Skin of body (tissue), 2 donors: ENCODE results near the genes ACTL6A, TTC14, FXR1 and MCCC1.

DNA sequence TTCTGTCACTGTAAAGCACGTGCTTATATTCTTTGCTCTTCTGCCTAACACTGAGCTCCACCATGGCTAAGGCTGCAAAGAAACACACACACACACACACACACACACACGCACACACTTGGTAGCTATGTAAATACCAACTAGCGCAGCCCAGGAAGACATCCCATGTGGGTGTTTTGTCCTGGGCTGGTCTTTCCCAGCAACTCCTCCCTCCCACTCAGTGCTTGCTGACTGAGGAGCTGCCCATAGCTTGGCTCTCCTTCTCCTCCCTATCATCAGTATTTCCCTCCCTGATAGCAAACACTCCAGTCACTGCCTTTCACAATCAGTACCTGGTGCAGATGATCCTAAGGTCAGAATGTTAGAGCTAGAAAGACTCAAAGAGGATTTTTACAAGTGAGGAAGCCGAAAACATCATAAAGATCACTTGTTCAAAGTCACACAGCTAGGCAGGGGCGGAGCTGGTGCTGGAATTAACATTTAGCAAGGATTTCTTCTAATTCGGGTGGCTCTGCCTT lies 377.0 kb upstream of the TBL1XR1 start:
- RAMPAGE, long total RNA: no peak

DNA sequence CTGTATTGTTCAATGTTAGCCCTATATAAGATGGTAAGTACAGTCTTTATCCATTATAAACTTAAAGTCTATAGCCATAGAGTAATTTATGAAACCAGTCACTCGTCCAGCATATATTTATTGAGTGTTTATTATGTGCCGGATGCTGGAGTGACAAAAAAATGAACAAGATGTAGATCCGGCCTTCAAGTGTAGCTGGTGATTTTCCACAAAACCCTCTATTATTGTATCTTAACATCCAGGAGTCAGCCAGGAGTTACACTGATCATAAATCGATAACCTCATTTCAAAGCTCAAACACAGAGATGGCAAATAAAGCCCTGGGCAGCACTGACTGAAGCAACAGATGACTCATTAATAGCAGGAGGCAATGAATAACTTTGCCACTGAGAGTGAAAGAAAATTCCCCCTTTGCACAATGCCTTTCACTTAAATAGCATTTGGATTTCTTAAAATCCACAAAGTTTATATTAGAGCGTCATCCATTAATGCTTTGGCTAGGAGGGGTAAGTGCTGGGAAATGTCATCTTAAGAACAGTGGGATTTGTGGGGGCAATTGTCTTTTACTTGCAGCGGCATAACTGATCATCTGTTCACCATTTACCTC lies 630.1 kb upstream of the TBL1XR1 start:
- RAMPAGE, long total RNA: no peak

DNA sequence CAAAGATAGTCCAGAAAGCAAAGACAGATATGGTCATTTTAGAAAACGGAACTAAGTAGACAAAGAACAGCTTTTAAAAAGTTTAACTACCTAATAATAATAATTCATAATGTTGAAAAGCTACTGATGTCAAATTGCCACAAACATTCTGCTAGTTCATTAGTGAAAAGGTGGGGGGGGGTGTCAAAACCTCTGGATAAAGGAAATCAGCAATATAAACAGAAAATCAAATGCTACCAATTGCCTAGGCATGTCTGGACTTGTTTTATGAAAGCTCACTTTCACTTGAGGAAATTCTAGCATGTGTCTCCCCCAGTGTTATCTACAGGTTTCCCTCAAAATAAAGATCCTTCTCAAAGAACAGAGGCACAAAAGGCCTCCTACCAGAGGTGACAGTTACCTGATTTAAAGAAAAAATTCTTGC lies 1.7 kb downstream of the ZMAT3 start:
- RAMPAGE, long total RNA: no peak

- RAMPAGE, long total RNA: no peak
Measured at GRCh38 chr3:179146820-179147894, 1.0 kb upstream of the PIK3CA start.

GRCh38 chr3:179220870-179221300 lies 30.0 kb downstream of the KCNMB3 start:
- RAMPAGE, long total RNA: no peak

DNA sequence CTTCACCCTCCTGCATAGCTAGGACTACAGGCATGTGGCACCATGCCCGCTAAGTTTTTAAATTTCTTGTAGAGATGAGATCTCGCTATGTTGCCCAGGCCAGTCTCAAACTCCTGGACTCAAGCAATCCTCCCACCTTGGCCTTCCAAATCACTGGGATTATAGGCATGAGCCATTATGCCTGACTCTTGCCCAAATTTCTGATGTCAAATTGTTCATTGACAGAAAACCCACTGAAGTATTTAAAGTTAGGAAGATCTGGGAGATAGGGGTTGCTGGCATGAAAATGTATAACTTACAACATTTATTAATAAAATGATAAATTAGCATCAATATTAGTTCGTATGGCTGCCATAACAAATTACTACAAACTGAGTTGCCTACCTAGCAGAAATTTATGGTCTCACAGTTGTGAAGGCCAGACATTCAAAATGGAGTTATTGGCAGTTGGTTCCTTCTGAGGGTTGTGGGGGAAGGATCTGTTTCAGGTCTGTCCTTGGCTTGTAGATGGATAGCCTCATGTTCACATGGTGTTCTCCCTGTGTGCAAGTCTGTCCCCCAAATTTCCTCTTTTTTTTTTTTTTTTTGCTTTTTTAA lies 12.2 kb upstream of the MFN1 start:
- RAMPAGE, long total RNA: no peak

GRCh38 chr3:179431894-179432783 lies 19.1 kb downstream of the GNB4 start:
- RAMPAGE, long total RNA: no peak

DNA sequence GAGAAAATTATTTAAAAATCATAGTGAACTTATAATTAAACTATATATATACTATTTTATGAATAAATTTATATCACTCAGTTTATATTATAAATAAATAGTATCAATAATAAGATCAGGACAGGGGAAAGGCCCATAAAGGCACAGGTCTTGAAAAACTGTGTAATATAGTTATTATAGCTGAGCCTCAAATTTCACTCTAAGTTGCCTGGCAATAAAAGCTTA lies 31.9 kb upstream of the GNB4 start:
- RAMPAGE, long total RNA: no peak

GRCh38 chr3:179562487-179563408 lies at the start of gene ACTL6A:
TSS of gene ACTL6A (plus strand) at chr3:179562926.
- RAMPAGE, long total RNA: no peak

DNA sequence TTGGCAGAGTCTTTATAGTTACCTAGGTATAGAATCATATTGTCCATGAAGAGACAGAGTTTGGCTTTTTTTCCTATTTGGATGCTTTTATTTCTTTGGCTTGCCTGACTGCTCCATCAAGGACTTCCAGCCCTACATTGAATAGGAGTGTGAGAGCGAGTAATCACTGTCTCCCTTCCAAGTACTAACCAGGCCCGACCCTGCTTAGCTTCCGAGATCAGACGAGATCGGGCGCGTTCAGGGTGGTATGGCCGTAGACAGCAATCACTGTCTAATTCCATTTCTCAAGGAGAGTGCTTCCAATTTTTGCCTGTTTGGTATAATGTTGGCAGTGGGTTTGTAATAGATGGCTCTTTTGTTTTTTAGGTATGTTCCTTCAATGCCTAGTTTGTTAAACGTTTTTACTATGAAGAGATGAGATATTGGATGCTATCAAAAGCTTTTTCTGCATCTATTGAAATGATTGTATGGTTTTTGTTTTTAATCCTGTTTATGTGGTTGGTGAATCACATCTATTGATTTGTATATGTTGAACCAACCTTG lies 125.1 kb upstream of the PEX5L start:
- RAMPAGE, long total RNA: no peak

DNA sequence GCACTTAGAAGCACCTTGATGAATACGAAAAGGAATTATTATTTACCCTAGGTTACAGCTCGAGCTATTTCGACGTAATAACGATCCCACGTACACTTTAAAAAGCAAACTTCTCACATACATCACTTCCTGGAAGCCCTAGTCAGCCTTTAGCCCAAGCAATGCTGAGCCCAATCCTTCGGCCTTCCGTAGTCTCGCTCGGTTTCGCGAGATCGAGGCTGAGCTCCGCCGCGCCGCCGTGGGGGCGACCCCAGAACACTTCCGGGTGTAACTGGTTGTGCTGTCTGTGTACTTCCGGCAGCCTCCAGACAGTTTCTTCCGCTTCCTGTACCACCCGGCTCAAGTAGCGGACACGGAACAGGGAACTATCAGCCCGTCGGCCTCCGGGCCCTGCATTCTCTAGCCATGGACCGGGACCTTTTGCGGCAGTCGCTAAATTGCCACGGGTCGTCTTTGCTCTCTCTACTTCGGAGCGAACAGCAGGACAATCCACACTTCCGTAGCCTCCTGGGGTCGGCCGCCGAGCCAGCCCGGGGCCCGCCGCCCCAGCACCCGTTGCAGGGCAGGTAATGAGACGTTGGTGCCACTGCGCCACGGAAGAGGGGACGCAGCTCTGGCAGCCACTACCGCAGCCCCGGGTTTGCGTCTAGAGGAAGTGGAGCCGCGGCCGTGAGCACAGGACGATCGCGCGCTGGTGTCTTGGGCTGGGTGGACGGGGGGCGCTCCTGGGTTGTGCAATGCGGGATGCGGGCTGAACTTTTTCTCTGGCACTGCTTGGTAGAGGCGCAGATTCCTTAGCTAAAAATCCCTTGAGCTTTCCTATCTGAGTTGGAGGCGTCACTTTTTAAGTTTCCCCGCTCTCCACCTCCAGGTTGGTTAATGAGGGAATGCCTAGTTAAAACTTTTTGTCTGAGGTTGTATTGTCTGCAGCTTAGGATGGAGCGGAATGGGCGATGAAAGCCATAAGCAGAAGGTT lies at the start of gene TTC14:
Gene TTC14, plus strand, starts transcription at position 307 of the 976 bp plus-strand sequence.
- RAMPAGE, long total RNA: no peak

DNA sequence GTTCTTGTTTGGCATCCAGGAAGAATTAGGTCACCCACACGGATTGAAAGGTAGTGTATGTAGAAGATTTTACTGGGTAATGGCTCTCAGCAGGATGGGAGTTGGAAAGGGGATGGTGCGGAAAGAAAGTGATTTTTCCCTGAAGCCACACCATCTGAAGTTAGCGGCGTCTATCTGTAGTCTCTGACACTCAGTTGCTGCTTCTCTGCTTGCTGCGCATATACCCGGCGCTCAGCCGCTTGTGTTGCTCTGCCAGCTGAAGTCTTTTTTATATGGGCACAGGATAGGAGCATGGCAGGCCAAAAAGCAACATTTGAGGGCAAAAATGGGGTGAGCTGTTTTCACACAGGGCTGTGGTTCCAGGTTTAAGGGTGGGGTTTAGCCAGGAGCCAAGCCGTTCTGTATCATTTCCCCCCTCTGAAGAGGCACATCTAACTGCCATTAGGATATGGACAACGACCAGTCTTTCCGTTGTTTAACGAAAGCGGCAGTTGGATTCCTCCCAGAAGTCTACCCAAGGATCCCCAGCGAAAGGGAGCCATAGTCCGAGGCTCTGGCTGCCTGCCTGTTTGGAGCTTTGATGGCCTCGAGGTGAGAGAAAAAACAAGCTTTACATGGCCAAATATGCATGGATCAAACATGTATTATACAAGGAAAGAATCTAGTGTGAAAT lies 44.1 kb upstream of the FXR1 start:
- RAMPAGE, long total RNA: no peak

- RAMPAGE, long total RNA: no peak
Measured at GRCh38 chr3:180912158-180912828, at the start of gene FXR1. TSS of gene FXR1 (plus strand) at chr3:180912670.

- RAMPAGE, long total RNA: no peak
Measured at GRCh38 chr3:181725314-181726318, 13.9 kb downstream of the SOX2 start.

GRCh38 chr3:182877187-182877808 lies 84.0 kb downstream of the ATP11B start:
- RAMPAGE, long total RNA: no peak

GRCh38 chr3:182880697-182881070 lies 87.4 kb downstream of the ATP11B start:
- RAMPAGE, long total RNA: no peak

- RAMPAGE, long total RNA: no peak
Measured at GRCh38 chr3:182970595-182971230, 9.6 kb downstream of the DCUN1D1 start.

DNA sequence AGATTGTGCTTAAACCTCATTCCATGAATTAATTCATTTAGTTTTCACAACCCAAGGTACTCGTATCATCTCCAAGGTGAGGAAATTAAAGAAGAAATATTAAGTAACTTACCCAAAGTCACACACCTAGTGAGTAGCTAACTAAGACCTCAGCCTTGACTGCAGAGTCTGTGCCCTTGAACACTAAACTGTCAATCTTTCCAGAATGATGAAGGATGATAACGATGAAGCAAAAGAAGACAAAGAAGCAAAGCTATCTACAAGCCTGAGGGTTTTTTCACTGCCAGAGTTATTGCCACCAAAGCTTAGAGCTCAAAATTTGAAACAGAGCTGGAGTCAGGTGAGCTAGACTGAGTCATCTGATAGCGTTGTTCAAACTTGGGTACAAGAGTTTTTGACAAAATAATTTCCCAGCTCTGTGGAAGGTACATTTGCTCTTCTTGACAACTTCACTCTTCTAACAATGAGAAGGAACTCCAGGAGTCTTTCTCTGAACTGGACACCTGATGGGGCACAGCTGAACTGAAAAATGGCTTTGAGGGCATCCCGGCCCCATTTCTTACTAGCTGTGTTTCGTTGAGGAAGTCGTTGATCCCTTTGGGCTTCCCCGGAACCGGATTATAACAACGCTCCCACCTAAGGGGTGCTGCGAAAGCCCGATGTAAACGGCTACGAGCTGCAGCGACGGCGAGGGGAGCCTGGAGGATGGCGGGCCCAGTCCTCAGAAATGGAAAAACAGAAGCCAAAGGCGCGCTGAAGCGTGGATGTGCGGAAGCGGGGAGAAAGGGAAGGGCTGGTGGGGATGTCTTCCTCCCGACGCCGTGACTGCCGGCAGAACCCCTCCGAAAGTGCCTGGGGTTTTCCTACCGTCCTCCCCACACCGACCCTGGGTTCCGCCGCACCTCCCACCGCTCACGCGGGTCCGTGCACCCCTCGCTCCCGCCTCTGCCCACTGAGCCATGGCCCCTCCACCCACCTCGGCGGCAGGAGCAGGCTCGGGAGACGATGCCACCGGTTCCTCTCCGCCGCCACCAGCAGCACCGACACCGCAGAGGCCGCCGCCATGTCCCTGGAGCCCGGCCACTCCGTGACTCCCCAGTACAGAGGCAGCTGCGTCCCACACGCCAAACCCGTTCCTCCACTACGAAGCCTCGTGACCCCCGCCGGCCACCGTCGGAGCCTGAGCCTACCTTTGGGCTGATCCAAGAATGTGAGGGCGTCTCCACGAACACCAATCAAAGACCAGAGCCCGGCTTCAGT lies at the start of gene MCCC1:
Gene MCCC1, minus strand, starts transcription at position 1,121 of the 1,260 bp plus-strand sequence.
- RAMPAGE, long total RNA: no peak

- RAMPAGE, long total RNA: no peak
Measured at GRCh38 chr3:183254551-183255158, 1.6 kb downstream of the B3GNT5 start.

DNA sequence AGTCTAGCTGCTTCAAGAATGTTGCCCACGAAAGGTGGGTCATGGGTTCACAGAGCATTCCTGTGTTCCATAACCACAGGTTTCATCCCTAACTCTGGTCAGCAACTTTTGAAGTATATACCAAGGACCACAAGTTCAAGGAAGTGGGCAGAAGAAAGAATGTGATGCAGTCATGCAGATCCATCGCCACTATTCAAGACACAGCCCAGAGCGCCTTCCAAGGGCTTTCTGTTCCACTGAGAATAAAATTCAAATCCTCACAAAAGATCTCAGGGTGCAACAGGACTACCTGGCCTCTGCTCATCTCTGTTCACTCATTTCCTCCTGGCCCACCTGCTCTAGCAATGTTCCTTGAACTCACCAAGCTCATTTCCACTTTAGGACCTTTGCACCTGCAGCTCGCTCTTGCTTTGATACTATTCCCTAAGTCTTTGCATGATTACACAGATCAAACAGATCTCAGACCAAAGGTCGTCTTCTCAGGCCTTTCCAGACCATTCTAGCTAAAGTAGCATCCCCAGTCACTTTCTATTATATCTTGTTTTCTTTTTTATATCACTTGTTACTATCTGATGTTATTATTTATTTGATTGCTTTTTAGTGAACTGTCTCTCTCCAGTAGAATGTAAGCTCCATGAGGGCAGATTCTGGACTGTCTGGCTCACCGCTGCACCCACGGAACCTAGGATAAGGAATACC lies 54.6 kb downstream of the B3GNT5 start:
- RAMPAGE, long total RNA: no peak